Neuron (in vitro differentiated cells): ENCODE data around the genes ADAM15, SCAMP3, HCN3 and RUSC1.

DNA sequence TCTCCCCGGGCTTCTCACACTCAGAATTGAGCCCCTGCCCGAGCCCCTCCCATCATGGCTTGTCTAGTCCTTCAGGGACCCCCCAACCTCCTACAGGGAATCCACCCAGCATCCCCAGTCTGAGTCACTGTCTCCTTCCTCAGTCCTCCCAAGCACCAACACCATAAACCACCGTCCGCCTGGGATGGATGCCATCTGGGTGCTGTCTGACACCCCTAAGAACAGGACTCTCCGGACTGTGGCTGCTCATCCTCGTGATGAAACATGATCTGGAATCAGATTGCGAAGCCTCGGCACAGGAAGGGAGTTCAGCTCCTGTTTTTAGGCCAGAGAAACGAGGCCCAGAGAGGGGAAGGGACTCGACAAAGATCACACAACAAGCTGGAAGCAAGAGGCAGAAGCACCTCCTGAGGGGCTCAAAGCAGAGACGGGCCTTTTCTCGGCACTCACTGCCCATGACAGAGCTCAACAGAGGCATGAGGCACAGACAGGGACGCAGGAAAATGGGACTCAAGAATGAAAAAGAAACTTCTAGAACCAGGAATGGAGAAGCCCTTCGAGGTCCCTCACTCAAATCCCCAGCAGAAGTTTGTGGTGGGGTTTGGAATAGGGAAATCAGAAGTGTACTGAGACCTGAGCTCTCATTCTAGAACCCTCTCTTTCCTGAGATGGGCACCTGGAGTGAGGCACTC is 8.4 kb downstream of the KCNN3 start:
- PRO-cap, result no peak

DNA sequence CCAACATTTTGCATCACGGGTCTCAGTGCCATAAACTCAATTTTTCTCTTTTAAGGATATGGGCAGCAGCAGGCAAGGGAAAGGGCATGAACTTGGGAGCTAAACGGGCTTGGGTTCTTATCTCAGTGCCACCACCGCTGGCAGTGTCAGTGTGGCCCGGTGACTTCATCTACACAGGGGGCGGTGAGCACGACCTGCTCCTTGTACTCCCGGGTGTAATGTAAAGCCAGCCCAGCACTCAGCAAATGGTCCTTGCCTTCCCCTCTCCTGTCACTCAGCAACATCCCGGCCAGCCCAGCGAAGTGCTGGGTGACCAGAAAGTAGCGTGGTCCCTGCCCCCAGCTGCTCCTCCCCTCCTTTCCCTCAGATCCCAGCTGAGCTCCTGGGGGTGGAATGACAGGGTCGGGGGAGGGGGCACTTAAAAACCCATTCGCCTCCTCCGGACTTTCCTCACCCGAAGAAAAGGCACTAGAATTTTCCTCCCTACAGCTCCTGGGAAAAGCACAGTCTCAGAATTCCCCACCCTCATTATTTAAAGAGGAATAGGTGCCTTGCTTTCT is 7.2 kb downstream of the KCNN3 start:
- PRO-cap, result bidirectional peak, plus-strand start at position 280 of the sequence, minus-strand start at position 222 of the sequence

- PRO-cap, result no peak
Observed at GRCh38 chr1:154865187-154865921, 4.7 kb downstream of the KCNN3 start.

GRCh38 chr1:154936019-154936337 is 541 bp downstream of the PMVK start:
- PRO-cap, result no peak

- PRO-cap, result no peak
Observed at GRCh38 chr1:154951238-154951695, 4.6 kb downstream of the PBXIP1 start.

- PRO-cap, result no peak
Observed at GRCh38 chr1:154956644-154956946, 696 bp upstream of the PBXIP1 start.

DNA sequence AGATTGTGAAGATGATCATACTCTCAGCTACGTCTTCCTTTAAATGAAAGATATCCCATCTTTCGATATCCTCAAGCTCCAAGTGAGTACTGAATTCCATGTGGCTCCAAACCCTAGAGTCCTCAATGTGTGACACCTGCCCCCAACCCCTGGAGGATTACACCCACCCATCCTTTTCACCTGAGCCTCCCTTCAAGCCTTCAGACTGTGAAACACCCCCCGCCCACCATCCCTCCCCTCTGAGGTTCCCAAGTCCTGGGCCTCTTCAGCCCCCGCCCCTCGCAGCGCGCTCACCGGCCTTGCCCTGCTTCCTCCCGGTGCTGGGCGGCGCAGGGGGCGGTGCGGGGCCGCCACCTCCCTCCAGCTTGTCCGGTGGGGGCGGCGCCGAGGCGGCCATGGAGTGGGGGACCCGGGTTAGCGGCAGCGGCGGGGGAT is 385 bp downstream of the PYGO2 start:
- PRO-cap, result no peak

- PRO-cap, result no peak
Observed at GRCh38 chr1:154993679-154994237, 372 bp downstream of the LENEP start.

- PRO-cap, result no peak
Observed at GRCh38 chr1:155001631-155001992, 990 bp upstream of the ZBTB7B start.

- PRO-cap, result unidirectional peak, plus-strand start at chr1:155012414
Observed at GRCh38 chr1:155011918-155012597, 9.5 kb downstream of the ZBTB7B start.

DNA sequence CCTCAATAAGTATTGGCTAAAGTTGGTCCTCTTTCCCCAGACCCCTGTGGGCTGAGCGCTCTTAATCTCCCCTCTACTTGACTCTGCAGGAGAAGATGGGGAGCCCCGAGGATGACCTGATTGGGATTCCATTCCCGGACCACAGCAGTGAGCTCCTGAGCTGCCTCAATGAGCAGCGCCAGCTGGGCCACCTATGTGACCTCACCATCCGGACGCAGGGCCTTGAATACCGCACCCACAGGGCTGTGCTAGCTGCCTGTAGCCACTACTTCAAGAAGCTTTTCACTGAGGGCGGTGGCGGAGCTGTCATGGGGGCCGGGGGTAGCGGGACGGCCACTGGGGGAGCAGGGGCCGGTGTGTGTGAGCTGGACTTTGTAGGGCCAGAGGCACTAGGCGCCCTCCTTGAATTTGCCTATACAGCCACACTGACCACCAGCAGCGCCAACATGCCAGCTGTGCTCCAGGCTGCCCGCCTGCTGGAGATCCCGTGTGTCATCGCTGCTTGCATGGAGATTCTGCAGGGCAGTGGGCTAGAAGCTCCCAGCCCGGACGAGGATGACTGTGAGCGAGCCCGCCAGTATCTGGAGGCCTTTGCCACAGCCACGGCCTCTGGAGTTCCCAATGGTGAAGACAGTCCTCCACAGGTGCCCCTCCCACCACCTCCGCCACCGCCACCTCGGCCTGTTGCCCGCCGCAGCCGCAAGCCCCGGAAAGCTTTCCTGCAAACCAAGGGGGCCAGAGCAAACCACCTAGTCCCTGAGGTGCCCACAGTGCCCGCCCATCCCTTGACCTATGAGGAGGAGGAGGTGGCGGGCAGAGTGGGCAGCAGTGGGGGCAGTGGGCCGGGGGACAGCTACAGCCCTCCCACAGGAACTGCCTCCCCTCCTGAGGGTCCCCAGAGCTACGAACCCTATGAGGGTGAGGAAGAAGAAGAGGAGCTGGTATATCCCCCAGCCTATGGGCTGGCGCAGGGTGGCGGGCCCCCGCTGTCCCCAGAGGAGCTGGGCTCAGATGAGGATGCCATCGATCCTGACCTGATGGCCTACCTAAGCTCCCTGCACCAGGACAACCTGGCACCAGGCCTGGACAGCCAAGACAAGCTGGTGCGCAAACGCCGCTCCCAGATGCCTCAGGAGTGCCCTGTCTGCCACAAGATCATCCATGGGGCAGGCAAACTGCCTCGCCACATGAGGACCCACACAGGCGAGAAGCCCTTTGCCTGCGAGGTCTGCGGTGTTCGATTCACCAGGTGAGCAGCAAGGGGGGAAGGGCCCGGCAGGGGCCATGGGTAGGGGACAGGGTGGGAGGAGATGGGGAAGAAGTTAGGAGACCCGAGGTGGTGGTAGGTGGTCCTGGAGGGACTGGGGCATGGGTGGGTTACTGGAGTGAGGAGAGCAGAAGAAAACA is 12.5 kb downstream of the ZBTB7B start:
- PRO-cap, result no peak

DNA sequence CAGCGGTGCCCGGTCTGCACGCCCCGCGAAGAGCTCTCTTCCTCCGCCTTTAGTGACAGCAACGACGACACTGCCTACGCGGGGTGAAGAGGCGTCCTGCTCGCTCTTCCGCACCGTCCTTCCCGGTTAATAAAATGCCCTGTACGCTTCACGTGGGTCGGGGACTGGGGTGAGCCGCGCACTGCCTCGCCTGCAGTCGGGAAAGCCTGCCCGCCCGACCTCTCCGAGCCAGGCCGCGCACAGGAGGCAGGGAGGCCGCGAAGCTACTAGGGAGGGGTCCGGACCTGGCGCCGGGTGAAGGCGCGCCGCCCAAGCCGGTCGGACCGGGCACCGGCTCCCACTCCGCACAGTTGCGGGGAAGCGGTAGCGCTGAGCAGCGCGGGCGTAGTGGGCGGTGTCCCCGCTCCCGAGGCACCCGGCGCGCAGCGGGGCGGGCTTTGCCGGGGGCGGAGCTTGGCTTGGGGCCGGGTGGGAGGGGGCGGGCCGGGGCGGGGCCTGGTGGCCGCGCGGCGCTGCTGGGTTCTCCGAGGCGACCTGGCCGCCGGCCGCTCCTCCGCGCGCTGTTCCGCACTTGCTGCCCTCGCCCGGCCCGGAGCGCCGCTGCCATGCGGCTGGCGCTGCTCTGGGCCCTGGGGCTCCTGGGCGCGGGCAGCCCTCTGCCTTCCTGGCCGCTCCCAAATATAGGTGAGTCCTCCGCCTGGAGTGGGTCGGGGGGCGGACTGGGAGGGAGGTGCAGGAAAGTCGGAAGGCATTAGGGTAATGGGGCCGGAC is at the start of gene ADAM15:
Gene ADAM15 (plus strand): TSS at position 535 of the 771 bp plus-strand sequence.
- PRO-cap, result bidirectional peak, plus-strand start at position 142 of the sequence, minus-strand start at position 124 of the sequence; bidirectional peak, plus-strand start at position 517 of the sequence, minus-strand start at position 439 of the sequence

- PRO-cap, result no peak
Observed at GRCh38 chr1:155125261-155125842, 2.3 kb upstream of the EFNA1 start.

DNA sequence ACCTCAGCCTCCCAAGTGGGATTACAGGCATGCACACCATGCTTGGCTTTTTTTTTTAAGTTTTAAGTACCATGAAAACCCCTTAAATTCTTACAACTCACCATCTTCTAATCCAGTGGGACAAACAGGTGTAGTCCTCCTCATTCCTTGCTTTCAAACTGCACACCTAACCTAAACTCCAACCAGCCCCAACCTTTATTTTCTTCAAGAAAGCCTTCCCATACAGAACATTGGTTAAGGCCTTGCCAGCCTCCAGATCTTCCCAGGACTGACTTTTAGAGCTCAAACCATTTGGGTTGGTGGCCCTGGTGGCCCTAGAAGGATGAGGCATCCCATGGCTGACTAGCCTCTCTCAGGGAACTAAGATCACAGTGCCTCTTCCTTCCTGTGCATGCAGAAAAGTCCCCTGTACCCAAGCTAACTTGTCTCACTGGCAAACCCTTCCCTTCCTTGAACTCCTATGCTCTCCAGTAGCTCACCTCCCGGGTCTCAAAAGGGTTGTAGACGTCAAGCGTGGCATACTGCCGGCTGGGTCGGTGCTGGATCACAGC is 907 bp downstream of the SCAMP3 start:
- PRO-cap, result unidirectional peak, plus-strand start at position 492 of the sequence

- PRO-cap, result bidirectional peak, plus-strand start at chr1:155262526, minus-strand start at chr1:155262206
Observed at GRCh38 chr1:155261729-155262857, at the start of gene SCAMP3. Gene SCAMP3 (minus strand): TSS chr1:155262360.

GRCh38 chr1:155276909-155277931 is at the start of gene HCN3:
Gene HCN3 (plus strand): TSS chr1:155277463.
- PRO-cap, result unidirectional peak, plus-strand start at chr1:155277547; bidirectional peak, plus-strand start at chr1:155278013, minus-strand start at chr1:155277770

- PRO-cap, result no peak
Observed at GRCh38 chr1:155320264-155320995, at the start of gene RUSC1. Gene RUSC1 (plus strand): TSS chr1:155320894.

DNA sequence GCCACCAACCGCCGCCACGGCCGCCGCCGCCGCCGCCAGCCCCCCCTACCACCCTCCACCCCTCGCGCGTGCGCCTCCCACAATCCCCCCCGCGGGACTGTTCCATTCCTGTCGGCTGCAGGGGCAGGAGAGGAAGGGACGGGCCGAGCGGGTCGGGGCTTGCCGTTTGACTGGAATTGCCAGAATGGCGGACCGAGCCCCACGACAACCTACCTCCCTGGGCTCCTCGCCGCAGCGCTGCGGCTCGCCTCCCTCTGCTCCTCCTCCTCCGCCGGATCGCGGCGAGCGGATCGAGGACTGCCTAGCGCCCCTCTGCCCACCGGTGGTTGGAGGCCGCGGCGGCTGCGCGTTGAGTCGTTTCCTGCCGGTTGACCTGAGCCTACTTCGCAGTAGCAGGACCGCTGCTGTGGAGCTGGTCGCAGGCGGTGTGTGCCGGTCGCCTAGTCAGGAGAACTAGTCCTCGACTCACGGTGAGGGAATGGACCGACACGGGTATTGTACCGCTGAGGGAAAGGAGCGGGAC is 318 bp upstream of the ASH1L start:
- PRO-cap, result bidirectional peak, plus-strand start at position 387 of the sequence, minus-strand start at position 239 of the sequence

DNA sequence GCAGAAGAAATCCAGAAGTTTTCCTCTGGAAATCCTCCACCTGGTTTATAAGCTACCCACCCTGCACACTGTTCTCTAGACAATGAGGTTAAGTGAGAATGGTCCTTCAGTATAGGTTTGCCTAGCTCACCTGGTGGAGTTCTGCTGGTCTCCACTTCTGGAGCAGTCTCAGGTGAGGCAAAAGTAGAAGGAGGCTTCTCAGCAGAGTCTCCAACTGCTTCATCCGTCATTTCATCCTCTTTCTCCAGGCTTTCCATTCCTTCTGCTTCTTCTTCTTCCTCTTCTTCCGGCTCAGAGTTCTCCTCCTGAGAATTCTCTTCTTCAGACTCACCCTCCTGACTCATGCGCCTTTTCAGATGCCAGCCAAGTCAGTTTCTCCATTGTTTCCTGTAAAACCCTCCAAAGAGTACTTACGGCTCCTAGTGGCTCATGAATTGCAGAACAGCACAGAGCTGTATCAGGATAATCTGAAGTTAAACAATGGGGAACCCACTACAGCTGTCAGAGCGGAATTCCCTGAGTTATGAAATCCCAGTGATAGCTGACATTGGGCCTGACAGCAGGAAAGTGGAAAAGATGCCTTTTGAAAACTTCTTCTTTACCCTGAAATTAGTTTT is 38.4 kb downstream of the MSTO1 start:
- PRO-cap, result no peak

GRCh38 chr1:155746008-155746464 is 57.1 kb downstream of the DAP3 start:
- PRO-cap, result no peak